GM23248 (cell line): ENCODE measurements around the gene REXO2.

GRCh38 chr11:114179697-114180836, 116.1 kb upstream of the NNMT start:
- RAMPAGE, long total RNA = no peak

DNA sequence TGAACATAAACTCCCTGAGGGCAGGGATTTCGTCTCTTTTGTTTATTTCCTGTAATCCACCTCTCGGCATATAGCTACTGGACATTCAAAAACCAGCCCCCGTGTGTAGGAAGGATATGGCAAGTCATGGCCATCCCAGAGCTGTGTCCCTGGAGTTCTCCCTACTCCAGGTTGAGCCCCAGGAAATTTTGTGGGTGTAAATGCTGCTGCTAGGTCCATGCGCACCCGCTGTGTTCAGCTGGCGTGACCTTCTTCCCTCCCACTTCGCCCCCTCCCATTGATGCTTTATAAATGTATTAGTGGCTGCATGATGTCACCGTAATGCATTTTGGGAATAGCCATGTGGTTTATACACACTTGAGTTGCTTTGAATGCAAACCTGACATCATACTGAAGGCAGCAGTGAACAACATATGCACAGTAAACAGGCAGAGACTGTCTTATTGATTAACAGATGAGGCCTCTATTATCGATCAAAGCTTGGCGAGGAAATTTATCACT, 113.7 kb upstream of the NNMT start:
- RAMPAGE, long total RNA = no peak

DNA sequence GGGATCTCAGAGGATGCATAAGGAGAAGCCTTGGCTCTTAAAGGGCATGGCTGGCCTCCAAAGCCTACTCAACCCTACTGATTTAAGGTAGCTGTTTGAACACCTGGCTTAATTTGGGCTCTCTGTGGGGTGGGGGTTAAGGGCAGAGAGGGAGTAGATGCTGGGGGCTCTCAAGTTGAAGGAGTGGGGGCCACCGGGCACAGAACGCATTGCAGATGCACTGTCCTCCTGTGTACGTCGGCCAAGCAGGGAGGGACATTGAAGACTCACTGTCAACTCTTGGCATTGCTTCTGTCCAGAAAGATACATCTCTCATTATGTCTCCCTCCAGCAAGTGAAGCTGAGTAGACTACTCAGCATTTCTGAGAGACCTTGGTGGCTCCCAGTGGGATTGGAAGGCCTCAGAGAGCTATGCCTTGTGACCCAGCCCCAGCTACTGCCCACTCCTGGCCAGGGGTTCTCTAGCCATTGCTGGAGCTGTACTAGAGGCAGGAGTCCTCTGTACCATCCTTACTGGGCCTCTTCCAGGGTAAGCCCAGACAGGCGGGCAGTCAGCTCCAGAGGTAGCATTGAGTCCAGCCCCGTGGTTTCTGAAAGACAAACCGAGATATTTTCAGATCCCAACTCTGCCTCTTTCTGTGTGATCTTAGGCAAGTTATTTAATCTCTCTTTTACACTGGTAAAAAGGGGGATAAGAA, 56.8 kb upstream of the NNMT start:
- RAMPAGE, long total RNA = no peak

- RAMPAGE, long total RNA = no peak
Observed at GRCh38 chr11:114258648-114259852, 37.1 kb upstream of the NNMT start.

DNA sequence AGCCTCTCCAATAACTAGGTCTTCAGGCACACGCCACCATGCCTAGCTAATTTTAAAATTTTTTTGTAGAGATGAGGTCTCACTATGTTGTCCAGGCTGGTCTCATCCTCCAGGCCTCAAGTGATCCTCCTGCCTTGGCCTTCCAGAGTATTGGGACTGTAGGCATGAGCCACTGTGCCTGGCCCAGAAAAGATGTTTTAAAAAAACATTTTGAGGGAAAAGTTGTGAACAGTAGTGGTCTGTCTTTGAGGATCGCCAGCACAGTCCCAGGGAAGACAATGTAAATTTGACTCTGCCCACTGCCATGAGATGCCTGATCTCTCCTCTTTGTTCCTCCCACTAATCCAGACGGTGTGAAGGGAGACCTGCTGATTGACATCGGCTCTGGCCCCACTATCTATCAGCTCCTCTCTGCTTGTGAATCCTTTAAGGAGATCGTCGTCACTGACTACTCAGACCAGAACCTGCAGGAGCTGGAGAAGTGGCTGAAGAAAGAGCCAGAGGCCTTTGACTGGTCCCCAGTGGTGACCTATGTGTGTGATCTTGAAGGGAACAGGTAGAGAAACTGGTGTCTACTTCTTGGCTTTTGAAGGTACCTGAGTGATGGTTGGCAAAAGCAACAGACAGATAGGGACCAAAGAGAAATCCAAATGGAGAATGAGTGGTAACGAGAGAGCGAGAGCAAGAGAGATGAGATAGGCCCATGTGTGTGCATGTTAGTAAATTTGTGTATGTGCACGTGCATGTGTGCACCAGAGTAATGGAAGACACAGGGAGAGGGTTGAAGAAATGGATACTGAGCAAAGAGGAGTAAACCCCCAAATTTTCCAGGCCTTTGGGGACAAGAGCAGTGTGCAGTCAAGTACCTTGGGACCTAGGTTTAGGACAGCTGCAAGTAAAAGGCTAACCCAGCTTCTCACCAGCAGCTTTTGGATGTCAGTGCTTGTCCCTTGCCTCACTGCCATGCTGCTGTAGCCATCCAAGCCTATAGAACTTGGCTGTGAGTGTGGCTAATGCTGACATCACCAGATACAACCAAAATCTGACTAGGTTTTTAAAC, 1.7 kb downstream of the NNMT start:
- RAMPAGE, long total RNA = no peak

GRCh38 chr11:114313764-114314269, 17.6 kb downstream of the NNMT start:
- RAMPAGE, long total RNA = no peak

GRCh38 chr11:114318290-114318753, 22.1 kb downstream of the NNMT start:
- RAMPAGE, long total RNA = no peak

DNA sequence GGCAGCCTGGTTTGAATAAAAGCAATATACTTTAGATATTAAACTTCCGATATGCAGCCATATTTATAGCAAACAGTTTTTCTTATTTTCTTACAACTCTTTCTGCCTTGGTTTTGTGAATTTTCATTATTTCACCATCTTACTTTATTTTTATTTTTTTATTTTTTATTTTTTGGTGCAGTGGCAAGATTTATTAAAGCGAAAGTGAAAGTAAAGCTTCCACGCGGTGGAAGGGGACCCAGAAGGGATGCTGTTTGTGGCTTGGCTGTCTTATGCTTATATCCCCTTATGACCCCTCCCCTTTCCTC, 50.3 kb downstream of the NNMT start:
- RAMPAGE, long total RNA = no peak

DNA sequence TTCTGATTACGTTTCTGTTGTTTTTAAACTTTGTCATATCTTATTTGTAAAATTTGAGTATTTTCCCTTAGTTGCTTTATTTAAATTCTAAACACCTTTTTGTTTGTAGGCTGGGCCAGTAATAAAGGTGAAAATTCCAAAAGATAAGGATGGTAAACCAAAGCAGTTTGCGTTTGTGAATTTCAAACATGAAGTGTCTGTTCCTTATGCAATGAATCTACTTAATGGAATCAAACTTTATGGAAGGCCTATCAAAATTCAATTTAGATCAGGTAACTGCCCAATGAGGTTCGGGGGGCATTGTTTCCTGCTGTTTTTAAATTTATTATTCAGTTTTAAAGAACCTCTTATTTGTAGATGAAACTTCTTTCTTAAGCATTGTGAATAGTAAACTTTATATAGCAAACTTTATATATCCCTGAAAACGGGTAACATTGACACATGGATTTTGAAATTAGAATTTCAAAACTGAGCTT, 1.2 kb downstream of the RBM7 start:
- RAMPAGE, long total RNA = no peak

DNA sequence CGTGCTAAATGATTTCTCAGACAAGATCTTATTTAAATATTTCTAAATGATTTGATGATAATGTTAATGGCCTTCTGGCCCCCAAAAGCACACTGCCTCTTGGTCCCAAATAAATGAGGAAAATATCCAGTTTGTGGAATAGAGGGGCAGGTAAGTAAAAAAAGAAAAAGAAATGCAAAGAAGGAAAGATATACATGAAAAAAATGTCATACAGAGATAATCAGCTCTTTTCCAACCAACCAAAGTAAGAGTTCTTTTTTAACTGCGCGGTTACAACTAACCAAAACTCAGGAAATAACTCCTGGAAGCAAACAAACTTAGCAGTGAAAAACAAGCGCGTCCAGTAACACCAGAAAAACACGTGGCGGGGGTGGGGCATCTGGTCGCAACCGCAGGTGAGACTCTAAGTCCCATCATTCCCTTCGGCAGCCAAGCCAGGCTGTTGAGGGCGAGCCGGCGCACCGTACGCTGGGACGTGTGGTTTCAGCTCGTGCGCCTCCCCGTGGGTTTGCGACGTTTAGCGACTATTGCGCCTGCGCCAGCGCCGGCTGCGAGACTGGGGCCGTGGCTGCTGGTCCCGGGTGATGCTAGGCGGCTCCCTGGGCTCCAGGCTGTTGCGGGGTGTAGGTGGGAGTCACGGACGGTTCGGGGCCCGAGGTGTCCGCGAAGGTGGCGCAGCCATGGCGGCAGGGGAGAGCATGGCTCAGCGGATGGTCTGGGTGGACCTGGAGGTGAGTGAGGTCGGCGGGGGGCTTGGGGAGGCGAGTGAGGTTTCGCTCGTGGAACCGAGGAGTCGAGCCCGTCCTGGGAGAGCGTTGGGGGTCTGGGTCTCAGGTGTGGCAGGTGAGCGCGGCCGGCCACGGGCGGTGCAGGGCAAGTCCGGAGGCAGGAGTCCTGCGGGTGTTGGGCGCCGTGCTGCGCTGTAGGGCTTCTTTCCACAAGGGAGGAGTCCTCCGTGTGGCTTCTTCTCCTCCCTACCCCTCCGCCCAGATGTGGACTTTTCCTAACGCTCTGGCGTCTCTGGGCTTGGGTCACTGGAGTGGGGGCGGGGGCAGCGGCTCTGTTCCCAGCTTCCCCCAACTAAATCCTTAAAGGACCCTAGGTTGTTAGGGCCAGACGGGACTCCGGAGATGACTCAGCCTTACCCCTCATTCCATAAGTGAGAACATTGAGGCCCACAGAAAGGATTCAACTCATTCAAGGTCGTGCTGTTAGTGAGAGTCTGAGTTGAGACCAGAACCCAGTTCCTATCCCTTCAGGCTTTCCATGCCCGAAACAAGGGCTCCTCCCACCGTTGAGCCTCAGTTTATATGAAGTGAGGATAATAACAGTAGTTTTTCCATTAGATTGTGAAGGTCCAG, at the start of gene REXO2:
Gene REXO2 (plus strand): TSS at position 523 of the 1,361 bp plus-strand sequence.
- RAMPAGE, long total RNA = start-site peak on the plus strand centred at position 559 of the sequence, 82 bp wide, 4,591 and 3,344 reads in 2 replicates

DNA sequence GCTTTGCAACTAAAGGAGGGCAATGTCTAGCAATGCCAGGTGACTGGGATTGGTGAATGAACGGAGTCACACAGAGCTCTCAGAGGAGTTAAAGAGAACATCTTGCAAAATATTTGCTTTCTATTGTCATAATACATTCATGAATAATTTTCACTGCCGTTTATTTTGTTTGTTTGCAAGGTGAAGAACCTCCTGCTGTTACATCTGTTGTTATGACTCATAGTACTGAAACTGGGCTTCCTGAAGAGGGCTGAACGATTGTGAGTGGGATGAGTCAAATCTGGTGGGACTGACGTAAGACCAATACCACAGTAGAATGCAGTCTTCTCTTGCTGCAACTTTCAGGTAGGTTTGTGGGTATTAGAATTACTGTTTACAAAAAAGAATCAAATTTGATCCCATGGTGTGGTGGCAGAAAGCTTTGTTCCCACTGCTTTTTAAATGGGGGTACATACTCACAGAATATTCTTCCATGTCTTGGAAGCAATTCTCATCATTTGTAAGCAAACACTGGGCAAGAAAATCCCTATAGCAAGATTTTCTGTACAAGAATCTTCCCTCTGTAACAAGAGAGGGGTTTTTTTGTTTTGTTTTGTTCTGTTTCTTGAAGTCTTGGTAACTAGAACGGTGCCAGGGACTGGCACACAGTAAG, 281.7 kb downstream of the CADM1 start:
- RAMPAGE, long total RNA = no peak

DNA sequence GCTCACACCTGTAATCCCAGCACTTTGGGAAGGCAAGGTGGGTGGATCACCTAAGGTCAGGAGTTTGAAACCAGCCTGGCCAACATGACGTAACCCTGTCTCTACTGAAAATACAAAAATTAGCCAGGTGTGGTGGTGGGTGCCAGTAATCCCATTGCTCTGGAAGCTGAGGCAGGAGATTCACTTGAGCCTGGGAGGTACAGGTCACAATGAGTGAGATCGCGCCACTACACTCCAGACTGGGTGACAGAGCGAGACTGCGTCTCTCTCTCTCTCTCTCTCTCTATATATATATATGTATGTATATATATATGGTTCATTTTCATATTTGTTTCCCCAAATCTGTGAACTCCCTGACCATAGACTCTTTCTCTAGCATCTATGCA, 56.4 kb upstream of the CADM1 start:
- RAMPAGE, long total RNA = no peak

GRCh38 chr11:116294725-116295026, 478.1 kb downstream of the BUD13 start:
- RAMPAGE, long total RNA = no peak

- RAMPAGE, long total RNA = no peak
Observed at GRCh38 chr11:116366875-116367481, 405.8 kb downstream of the BUD13 start.

DNA sequence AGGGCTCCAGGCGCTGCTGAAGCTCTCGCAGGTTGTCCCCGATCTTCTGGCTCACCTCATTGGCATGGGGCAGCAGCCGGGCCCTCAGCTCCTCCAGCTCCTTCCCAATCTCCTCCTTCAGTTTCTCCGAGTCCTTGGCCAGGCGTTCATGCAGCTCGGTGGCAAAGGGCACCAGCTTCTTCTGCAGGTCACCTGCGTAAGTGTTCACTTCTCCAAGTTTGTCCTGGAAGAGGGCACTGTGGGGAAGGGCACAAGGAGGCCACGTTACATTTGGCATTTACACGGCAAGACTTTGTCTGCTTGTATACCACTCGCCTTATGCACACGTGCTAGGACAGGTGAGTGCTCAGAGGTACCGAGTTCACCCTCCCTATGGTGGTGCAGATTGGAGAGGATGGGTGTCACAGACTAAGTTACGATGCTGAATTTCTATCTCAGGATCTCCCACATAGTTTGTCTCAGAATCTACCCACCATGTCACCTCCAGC, 1.4 kb downstream of the APOA4 start:
- RAMPAGE, long total RNA = no peak

DNA sequence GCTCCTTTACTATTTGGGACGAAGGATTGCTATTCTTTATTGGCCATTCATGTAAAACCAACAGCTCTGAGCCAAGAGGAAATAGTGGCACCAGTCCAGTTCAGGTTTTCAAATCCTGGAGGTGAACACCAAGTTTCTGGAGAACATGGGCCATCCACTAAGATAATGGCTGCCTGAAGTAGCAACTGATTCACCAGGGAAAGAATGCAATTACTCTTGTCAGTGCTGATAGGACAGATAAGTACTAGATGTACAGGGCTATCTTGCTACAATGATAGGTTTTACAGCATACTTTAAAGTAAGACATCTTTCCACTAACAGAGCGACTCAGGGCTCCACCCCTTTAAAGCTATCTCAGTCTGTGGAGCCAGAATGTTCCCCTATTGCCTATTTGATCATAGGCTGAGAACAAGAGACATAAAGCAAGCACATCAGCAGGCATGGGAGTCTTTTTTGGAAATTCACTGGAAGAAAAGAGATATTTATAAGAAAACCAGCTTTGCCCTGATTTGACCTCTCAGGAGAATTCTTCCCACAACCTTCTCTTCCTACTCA, 36.9 kb upstream of the APOA1 start:
- RAMPAGE, long total RNA = no peak

GRCh38 chr11:116924728-116925597, 87.5 kb upstream of the APOA1 start:
- RAMPAGE, long total RNA = no peak

DNA sequence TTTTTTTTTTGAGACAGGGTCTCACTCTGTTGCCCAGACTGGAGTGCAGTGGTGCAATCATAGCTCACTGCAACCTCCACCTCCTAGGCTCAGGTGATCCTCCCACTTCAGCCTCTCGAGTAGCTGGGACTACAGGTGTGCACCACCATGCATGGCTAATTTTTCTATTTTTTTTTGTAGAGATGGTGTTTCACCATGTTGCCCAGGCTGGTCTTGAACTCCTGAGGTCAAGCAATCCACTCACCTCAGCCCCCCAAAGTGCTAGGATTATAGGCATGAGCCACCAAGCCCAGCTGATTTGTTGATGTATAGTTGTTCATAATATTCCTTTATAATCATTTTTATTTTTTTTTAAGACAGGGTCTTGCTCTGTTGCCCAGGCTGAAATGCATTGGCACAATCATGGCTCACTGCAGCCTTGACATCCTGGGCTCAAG, 110.5 kb upstream of the APOA1 start:
- RAMPAGE, long total RNA = no peak

- RAMPAGE, long total RNA = no peak
Observed at GRCh38 chr11:116977144-116977367, 121.2 kb downstream of the SIK3 start.

- RAMPAGE, long total RNA = no peak
Observed at GRCh38 chr11:117001872-117002600, 96.2 kb downstream of the SIK3 start.